SJSA1 (cell line): ENCODE results near the genes FBXO36 and SP110.

GRCh38 chr2:227450929-227451203 is 21.1 kb upstream of the AGFG1 start:
- RAMPAGE, long total RNA = no peak

- RAMPAGE, long total RNA = no peak
These were observed 35.4 kb upstream of the SCYGR2 start for GRCh38 chr2:227563100-227563883.

GRCh38 chr2:227565578-227566276 is 33.0 kb upstream of the SCYGR2 start:
- RAMPAGE, long total RNA = no peak

DNA sequence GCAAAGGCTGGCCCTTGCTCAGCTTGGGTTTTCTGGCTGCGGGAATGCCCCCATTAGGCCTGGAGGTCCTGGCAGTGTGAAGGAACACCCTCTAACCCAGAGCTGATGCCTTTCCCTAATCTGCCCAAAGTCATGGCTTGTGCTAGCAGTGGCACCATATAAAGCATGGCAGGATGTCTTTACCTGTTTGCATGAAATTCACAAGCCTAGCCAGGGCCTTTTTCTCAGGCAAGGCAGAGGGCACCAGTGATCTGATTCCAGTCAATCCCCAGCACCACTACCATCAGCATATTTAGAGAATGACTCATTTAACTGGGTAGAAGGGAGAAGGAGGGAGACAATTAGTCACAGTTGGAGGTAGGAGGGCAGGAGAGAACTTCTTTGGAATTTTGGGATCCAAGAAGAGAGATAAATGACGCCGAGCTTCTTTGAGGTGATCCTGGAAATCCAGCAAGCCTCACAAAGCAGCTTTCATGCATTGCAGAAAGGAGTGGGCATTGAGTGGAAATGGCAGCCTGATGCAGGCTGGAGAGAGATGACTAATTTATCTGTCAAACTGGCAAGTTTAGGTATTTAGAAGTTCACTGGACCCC is 8.2 kb upstream of the DAW1 start:
- RAMPAGE, long total RNA = no peak

GRCh38 chr2:227870667-227871199 is 698 bp upstream of the DAW1 start:
- RAMPAGE, long total RNA = no peak

DNA sequence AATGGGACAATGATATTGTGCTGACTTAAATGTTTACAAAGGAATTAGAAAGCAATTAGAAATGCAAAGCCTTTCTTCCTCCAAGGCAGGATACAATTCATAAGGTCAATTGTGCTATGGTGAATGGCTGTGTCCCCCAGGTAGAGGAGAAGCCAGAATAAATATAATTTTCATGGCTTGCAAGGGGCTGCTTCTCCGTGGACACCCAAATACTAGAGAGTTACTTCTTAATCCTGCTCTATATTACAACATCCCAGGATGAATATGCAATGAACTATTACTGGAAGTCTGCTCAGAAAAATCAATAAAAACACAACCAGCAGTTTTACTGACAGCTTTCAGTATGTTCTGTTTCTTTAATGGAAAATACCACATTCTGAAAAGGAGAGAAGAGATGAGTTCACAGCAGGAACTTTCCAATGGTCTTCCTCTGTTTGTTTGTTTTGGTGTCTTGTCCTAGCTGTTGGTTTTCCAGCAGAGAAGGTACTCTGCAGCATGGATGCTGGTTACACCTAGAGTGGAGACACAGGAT is 213.1 kb downstream of the PID1 start:
- RAMPAGE, long total RNA = no peak

DNA sequence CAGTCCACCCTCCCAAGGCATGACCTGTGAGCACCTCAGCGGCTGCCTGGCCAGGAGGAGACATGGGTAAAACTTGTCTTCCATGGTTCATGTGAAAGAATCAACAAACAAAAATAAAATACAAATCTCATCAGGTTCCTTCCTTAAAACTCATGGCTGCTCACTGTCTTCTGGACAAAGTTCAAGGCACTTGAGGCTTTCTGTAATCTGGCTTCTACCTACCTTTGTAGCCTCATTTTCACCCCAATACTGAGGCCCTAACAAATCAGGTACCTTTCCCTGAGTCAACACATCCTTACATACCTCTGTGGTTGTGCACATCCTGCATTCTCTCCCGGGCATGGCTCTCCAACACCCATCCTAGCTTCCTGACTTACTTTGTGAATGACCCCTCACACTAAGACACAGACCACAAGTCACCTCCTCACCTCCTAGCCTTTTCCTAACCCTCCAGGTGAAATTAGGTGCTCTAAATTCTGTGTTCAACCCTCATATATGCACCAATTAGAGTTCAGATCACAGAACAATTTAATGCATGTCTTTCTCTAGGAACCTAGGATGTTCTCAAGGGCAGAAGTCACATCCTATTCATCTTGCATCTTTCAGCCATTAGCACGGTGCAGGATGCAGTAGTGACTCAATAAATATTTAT is 190.9 kb downstream of the PID1 start:
- RAMPAGE, long total RNA = no peak

DNA sequence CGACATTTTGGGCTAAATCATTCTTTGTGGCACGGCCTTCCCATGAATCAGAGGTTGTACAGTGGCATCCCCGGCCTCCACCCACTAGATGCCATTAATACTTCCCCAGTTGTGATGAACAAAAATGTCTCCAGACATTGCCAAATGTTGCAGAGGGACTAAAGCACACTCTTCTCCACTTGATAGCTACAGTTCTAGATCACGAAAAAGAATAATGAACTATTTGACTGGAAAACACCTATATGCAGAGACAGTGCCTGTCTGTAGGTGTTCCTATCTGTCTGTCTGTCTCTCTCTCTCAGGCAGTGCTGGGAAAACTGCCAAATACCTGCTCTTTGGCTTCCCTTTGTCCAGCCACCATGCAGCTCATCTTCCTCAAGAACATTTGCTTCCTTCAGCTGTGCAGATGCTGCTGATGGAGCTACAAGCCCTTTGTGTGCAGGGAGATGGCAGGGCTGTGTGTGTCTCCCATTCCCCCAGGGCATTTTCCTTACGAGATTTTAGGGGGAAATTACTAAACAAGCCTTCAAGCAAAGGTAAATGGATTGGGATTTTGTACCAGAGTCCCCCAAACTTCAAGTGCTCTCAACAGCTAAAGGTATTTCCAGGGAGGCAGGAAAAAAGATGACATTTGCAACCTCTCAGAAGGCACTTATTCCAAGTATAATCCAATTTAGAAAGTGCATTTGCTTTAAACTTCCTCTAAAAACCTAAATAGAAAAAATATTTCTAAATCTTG is 143.3 kb downstream of the PID1 start:
- RAMPAGE, long total RNA = no peak

- RAMPAGE, long total RNA = no peak
These were observed 77.9 kb downstream of the PID1 start for GRCh38 chr2:229193118-229193686.

DNA sequence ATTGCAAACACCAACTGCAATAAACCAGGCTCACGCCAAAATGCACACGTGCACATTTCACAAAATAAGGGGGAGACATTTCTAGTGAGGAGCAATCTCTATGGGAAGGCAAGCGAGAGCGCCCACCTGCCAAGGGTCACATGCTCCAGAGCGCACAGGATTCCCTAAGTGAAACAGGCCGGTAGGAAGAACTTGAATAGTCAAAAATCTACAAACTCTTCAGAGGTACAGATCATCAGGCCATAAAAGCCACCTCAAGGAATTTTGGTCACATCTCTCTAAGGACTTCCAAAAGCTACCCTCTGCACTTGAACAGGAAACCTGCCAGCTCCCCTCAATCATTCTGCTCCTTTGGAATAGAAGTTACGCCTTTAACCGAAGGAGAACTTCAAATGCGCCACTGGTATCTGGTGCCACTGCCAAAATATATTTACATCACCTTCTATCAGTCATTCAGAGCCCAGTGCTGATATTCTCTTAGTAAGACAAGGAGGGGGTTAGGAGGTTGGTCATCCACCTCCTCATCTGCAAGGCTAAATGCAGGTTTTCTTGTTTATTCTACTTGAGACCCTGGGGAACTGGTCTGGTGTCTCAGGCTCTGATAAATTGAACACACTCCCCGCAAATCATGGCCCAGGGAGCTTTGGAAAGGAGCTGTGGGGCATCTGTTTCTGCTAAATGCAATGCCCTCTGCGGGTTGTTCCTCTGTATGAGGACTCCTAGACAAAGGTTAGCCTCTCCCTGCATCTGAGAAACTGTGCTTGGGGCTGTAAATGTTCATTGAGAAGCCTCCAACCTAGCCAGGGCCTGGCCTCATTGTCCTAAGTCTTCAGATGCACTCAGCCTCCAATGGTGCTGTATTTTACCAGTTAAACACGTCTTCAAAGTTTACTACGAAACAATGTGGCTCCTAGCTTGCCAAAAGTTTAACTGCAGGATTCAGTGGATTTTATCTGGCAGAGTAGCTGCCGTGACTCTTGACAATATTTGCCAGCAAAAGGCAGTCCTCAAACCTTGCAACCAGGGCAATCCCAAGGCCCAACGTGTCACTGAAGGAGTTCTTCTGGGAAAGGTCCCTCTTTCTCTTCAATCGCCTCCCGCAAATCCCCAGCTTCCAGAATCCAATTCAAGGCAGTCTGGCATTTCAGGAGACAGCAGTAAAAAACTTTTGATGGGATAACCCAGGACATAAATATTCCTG is 1.4 kb downstream of the PID1 start:
- RAMPAGE, long total RNA = no peak

DNA sequence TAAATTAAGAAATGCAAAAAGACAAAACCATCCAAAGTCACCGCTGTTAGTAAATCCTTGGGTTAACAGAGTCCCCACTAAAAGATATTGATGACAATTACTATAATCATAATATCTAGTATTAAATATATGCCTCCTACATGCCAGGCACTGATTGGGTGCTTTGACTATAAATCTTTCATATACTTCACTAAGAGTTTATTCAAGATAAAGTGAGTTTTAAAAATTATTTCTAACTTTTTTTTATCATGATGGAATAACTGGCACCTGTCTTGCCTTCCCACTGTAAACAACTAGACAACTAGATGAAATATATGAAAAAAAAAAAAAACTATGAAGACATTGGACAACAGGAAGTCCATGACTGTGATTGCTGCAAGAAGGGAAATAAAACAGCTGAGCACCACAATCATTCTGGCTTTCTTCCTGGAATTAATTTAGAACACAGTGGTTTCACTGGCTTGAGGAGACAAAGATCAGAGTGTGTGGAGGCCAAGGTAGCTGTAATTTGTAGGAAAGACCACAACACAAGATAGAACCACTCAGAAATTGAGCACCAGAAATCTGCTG is 121.0 kb upstream of the PID1 start:
- RAMPAGE, long total RNA = no peak

DNA sequence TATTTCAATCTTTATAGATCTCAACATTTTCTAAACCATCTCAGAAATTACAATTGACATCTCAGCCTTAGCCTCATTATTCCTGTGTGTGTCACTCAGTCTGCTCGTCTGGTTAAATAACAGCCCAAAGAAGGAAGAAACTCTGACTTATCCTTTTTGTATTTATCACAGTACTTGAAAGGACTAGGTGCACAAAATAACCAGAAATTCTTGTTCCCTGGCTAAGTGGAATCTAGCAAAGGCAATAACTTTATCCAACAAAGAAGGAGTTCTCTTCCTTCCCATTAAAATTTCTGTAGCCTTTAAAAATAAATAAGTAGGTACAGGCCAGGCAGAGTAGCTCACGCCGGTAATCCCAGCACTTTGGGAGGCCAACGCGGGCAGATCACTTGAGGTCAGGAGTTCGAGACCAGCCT is 139.9 kb upstream of the PID1 start:
- RAMPAGE, long total RNA = no peak

DNA sequence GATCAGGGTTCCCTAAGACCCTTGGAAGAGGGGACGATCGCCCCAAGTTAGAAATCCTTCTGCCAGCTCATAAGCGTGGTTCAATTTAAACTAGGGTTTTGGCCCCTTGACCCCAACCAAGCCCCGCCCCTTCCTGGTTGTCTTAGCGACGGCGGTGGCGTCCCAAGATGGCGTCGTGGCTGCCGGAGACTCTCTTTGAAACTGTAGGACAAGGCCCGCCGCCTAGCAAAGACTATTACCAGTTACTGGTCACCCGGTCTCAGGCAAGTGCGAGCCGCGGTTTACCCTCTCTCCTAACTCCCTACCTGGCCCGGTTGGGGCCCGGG is at the start of gene FBXO36:
Gene FBXO36, plus strand, starts transcription at position 157 of the 326 bp plus-strand sequence.
- RAMPAGE, long total RNA = start-site peak on the plus strand centred at position 149 of the sequence, 27 bp wide, 34 and 18 reads in 2 replicates

GRCh38 chr2:230067695-230068424 is 864 bp downstream of the SLC16A14 start:
- RAMPAGE, long total RNA = no peak

- RAMPAGE, long total RNA = no peak
These were observed at the start of gene SP110 for GRCh38 chr2:230219436-230220424. Gene SP110 (minus strand): TSS chr2:230219984.

DNA sequence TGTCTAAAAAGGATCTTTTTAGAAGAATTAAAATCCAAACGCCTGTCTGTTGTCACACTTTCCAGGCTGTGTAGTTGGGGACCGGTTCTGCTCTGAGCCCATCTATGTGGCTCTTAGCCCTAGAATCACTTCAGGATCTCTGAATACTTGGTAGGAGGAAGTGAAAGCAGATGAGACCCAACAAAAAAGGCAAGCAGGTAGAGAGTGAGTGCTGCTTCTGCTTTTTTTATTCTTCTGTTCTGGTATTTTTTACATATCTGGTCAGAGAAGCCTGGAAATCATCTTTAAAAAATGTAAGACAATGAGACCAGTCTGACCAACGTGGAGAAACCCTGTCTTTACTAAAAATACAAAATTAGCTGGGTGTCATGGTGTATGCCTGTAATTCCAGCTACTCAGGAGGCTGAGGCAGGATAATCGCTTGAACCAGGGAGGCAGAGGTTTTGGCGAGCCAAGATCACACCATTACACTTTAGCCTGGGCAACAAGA is 767 bp downstream of the SP140 start:
- RAMPAGE, long total RNA = no peak

- RAMPAGE, long total RNA = no peak
These were observed 18.9 kb downstream of the SP140 start for GRCh38 chr2:230244435-230244918.

DNA sequence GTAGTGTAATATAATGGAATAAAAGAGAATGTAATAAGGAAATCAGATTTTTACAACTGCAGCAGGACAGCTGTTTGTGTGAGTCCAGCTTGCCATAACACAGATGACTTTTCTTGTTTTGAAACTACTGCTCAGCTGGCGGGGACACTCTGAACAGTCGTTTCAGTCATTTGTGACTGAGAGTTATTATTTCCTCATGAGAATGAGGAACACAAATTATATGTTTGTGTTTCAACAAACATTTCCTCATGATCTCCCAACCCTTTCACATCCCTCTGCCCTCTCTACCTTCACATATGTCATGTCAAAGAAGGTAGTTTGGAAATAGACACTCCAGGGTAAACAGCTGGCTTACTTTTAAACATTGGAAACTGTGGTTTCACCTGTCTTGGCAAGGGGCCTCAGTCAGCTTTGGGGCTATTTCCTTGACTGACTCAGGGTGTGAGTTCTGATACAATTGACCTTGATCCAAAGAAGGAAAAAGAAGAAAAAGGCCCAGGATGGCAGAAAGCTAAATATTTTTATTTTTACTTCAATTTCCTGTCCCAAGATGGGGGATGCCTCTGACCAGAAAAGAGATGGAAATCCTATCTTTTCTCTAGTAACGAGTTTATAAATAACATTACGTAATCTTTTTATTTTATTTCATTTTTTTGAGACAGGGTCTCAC is 563 bp downstream of the SP140L start:
- RAMPAGE, long total RNA = no peak

DNA sequence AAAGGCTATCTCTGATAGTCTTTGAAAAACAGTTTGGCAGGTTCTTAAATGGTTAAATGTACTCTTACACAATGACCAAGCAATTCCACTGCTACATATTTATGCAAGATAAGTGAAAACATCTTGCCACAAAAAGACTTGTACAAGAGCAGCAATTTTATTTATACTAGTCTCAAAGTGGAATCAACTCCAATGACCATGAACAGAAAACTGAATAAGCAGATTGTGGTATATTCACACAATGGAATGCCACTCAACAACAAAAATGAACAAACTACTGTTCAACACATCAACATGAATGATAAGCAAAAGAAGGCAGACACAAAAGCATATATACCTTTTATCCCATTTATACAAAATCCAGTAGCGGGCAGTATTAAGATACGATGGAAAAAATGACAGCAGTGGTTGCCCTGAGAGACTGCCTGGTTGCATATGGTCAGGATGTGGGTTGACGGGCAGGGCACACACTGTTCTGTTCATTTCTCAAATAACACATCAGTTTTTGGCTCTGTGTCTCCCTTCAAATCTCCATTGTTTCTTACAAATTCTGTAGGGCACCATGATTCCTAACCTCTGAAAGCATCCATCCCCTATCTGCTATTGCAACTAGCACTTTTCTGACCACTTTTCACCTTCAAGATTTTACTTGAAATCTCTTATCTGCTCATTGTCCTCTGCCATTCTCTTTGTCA is 25.4 kb downstream of the SP100 start:
- RAMPAGE, long total RNA = no peak

DNA sequence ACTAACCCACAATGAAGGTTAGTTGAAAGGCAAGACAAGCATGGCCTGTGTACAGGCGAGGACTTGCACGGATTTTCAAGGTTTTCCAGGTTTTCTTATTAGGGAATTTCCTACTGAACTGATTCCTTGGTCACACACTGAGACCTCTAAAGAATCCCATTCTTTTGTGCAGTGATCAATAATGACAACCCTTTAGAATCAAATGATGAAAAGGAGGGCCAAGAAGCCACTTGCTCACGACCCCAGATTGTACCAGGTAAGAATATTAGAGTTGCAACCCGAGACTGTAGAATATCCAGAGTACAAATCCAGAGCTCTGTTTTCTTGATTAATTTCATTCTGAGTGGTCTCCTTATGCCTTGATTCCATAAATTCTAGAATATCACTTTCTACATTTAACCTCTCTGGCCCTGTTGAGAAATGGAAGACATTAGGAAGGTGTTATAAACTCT is 47.9 kb downstream of the SP100 start:
- RAMPAGE, long total RNA = no peak